Kidney epithelial cell (primary cell): ENCODE data around the genes GALK1, UNC13D, ZACN, EXOC7 and AANAT.

DNA sequence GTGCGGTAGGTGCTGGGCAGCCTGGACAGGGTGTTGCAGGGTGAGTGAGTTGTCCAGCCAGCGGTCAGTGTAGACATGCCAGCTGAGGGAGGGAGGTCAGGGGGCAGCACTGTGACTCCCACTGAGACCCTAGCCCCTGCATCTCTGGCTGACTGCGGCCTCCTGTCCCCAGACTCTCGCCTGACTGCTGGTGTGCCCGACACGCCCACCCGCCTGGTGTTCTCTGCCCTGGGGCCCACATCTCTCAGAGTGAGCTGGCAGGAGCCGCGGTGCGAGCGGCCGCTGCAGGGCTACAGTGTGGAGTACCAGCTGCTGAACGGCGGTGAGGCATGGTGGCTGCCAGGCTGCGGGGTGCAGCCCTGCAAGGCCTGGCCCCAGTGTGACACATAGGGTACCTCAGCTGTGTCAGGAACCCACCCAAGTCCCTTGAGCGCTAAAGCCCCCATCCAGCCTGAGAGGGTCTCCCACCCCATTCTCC is 9.4 kb downstream of the GALK1 start:
- RAMPAGE, long total RNA = no peak
- RRBS = no CpG with 5 or more reads among the region's 16 CpGs

GRCh38 chr17:75764574-75765621 is at the start of gene GALK1:
GALK1 (minus strand) TSS chr17:75765192.
- RAMPAGE, long total RNA = no peak
- RRBS = 1% methylated on average over 42 of the region's 82 CpGs

DNA sequence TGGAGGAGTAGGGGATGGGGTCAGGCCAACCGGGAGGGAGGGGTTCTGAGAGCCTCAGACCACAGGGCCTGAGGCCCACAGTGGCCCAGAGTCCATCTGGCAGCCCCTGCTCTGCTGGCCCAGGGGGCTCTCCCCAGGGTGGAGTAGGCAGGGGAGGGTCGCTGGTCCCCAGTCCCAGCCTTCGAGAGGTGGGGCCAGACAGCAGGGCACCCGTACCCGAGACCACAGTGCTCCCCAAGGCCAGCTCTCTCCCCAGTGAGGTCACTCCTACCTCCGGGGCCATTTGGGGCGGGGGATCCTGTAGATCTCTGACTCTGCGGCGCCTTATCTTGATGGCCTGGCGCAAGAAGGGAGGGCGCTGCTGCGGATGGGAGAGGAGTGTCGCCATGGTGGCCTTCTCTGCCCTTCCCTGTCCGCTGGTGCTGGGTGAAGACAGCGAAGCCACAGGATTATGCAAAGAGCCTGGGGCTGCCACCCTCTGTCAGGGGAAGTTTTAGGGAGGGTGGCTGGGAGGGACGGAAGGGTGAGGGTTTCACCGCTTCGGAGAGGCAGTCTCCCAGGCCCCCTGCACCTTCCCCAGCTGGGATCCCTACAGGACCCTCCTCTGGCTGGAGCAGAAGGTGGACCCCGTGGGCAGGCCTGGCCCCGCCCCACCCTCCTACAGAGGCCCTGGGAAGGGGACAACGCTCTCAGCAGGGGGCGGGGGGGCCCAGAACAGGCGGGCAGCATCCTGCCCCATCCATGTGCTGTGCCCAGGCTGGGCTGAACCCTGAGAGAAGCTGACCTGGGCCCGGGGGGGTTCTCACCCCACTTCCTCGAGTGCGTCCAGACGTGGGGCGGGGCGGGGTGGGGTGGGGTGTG is at the start of gene UNC13D:
Gene UNC13D, minus strand, starts transcription at position 455 of the 861 bp plus-strand sequence.
- RAMPAGE, long total RNA = no peak
- RRBS = no CpG with 5 or more reads among the region's 29 CpGs

DNA sequence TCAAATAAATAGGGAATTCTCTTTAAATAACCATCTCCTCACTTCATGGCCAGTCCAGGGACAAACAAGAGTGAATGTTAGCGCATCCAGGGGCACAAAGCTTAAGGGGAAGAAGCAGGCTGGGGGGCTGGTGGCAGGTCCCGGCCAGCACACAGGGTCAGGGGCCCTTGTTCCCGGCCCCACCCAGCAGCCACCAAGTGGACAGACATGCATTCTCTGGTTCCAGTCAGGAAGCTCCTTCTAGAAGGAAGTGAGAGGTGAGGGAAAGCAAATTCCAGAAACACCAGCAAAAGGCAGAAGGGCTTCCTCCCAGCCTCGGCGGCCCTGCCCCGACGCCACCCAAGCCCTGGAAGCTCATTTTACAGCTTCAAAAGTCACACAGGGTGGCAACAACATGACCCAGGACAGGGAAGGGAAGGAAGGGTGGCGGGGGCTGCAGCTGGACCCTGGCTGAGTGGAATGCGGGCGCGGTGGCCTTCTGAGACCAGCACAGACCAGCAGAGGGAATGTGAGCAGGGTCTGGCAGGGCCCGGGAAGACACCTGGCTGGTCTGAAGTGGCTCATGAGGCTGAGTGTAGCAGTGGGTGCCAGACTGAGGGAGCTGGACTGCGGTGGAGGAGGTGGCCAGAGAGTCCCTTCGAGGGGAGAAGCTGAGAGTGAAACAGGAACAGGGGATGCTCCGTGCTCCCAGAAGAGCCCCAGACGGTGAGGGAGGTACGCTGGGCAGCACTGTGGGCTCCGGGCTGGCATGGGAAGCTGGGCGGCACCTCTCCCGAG is 1.8 kb upstream of the UNC13D start:
- RAMPAGE, long total RNA = no peak
- RRBS = 87% methylated on average over 3 of the region's 20 CpGs

- RAMPAGE, long total RNA = no peak
- RRBS = no CpG with 5 or more reads among the region's 21 CpGs
Measured at GRCh38 chr17:75847328-75847974, 3.2 kb upstream of the UNC13D start.

GRCh38 chr17:75910589-75911110 is 6.0 kb upstream of the MRPL38 start:
- RAMPAGE, long total RNA = no peak
- RRBS = no CpG with 5 or more reads among the region's 9 CpGs

DNA sequence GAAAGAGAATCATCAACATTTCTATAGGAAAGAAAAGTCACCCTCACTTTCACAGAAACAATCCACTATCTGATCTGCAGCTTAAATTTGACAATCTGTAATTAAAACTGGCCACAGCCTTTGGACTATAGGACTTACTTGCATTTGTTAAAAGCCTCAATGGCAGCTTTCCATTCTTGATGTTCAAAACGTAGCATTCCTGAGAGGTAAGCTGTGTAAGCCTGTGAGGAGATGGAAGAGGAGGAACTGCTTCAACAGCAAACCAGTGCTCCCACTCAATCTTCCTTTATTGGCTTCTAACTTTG is 11.0 kb downstream of the SRP68 start:
- RAMPAGE, long total RNA = no peak
- RRBS = no CpG with 5 or more reads among the region's 1 CpG

GRCh38 chr17:76079067-76079356 is at the start of gene ZACN:
ZACN (plus strand) TSS chr17:76079182.
- RAMPAGE, long total RNA = no peak
- RRBS = no CpG with 5 or more reads among the region's 8 CpGs

DNA sequence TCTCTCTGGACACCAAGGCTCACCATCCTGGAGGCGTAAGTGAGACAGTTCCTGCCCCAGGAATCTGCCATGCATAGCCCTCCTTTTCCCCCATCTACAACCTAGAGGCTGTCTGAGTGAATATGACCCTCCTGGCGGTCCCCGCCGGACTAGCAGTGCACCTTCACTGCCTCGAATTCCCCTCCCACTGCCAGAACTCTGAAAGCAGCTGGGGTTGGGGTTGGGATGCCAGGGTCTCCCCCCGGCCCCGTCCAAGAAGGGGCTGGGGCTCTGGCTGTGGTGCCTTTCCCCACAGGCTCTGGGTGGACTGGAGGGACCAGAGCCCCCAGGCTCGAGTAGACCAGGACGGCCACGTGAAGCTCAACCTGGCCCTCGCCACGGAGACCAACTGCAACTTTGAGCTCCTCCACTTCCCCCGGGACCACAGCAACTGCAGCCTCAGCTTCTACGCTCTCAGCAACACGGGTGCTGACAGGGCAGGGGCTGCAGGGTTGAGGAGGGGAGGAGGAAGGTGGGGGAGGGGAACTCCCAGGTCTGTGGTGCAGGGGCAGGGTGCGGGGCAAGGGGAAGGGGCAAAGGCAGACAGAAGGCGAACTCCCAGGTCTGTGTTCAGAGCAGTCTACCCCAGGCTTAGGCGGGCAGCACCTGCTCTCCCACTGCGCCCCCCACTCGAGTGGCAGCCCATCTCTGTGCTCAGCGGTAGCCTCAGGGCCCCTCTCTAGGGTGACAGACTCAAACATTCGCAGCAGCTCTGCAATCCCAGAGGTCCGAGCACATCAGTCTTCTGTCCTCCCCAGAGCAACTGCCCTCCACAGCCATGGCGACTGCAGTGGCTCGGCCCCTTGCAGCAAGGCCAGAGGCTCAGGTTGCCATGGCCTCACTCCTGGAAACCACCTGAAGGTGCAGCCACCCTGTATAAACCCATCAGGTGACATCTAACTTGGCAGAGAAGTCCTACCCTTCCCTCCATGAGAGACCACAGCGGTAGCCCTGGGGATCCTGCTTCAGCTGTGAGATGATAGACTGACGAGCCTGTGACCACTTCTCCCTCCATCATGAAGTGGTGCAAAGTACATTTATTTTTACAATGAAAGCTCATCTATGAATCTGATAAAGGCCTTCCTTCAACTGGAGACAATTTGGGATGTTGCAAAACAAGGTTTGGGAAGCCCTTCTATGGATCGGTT is 1.4 kb downstream of the ZACN start:
- RAMPAGE, long total RNA = no peak
- RRBS = 0% methylated on average over 1 of the region's 28 CpGs

- RAMPAGE, long total RNA = start-site peak on the minus strand at chr17:76103697-76103747, 270 and 135 reads in 2 replicates
- RRBS = 1% methylated on average over 6 of the region's 54 CpGs
Measured at GRCh38 chr17:76103584-76104443, at the start of gene EXOC7. EXOC7 (minus strand) TSS chr17:76103787.

GRCh38 chr17:76141748-76142398 is 828 bp upstream of the FOXJ1 start:
- RAMPAGE, long total RNA = no peak
- RRBS = 8% methylated on average over 4 of the region's 18 CpGs

- RAMPAGE, long total RNA = no peak
- RRBS = no CpG with 5 or more reads among the region's 12 CpGs
Measured at GRCh38 chr17:76166707-76167553, 25.9 kb upstream of the FOXJ1 start.

DNA sequence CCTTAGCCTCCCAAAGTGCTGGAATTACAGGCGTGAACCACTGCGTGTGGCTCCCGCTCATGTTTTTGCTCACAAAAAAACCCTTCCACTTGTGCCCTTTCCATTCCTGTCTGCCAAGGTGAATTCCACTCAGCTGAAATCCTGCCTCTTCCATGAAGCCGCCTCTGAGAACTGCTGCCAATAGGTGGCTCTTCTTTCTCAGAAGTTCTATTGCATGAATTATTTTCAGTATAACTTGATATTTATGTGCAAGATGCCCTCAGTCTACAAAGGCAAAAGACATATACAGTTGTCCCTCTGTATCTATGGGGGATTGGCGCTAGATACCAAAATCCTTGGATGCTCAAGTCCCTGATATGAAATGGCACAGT is 8.1 kb upstream of the RNF157 start:
- RAMPAGE, long total RNA = no peak
- RRBS = no CpG with 5 or more reads among the region's 5 CpGs

GRCh38 chr17:76260597-76260924 is 4.6 kb upstream of the UBALD2 start:
- RAMPAGE, long total RNA = no peak
- RRBS = no CpG with 5 or more reads among the region's 9 CpGs

DNA sequence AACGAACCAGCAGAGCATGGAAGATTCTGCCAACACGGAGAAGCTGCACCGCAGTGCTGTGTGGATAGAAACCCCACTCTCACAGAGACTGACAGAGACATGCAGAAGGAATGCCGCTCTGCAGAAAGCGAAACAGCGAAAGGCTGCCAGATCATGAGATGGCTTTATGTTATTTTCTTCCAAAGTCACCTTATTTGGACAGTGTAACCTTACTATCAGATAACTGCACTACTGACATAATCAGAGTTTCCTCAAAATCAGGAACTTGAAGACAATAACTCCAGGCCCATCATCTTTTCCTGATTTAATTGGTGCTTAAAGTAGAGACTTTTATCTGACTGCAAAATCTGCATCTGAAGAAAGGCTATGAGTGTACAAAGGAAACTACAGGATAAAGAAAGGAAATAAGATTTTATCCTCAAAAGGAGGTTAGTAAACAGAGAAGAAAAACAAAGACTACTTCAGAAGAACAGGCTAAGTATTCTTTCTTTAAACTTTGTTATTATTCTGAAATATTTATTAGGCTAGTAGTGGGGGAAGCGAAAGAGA is 6.8 kb upstream of the QRICH2 start:
- RAMPAGE, long total RNA = no peak
- RRBS = no CpG with 5 or more reads among the region's 7 CpGs

- RAMPAGE, long total RNA = start-site peak on the minus strand at chr17:76345566-76345606, 26 and 11 reads in 2 replicates
- RRBS = no CpG with 5 or more reads among the region's 15 CpGs
Measured at GRCh38 chr17:76345291-76345943, 8.3 kb downstream of the PRPSAP1 start.

DNA sequence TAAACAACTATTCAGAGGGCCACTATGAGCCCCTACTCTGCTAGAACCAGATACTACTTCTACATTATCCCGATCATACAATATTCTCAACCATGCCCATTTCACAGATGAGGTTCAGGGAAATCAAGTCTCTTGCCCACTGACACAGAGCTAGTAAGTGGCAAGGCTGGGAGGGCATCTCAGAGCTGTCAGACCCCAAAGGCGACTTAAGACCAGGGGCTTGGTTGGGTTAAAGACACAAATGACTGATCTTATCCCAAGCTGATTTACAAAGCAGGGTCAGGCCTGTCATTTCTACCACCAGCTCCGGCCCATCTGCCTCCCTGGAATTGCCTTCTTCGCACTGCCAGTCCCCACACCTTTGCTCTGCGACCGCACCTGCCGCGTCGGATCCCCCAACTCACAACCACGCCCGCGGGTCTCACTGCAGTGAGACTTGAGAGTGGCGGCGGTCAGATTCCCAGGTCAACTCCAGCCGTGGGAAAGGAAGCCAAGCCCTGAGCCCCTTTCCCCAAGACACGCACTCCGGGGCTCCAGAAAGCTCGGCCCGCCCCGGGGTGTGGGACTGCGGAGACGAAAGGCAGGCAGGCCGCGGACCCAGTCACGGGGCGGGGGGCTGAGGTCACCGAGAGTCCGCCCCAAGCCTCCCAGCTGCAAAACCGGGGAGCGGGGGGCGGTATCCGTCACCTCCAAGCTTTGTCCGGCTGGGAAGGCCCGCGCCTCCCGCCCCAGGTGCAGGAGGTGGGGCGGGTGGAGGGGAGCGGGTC is 831 bp downstream of the PRPSAP1 start:
- RAMPAGE, long total RNA = no peak
- RRBS = under 1% methylated on average over 6 of the region's 38 CpGs

GRCh38 chr17:76383815-76384172 is 615 bp upstream of the SPHK1 start:
- RAMPAGE, long total RNA = no peak
- RRBS = 1% methylated on average over 11 of the region's 36 CpGs

DNA sequence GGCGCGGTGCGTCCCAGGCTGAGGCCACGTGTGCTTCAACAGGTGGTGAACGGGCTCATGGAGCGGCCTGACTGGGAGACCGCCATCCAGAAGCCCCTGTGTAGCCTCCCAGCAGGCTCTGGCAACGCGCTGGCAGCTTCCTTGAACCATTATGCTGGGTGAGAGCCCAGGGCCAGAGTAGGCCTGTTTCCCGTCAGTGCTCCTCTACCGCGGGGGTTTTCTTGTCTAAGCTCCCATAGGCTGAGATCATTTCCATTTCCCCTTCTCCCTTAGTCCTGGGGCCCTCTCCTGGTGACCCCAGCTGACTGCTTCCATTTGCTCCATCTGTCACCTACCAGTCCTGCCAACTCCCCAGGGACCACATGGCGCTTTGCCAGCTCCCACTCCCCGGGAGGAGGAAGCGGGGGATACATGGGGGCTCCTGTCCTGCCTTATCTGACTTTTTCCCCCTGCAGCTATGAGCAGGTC is 2.0 kb downstream of the SPHK1 start:
- RAMPAGE, long total RNA = no peak
- RRBS = no CpG with 5 or more reads among the region's 15 CpGs

- RAMPAGE, long total RNA = no peak
- RRBS = no CpG with 5 or more reads among the region's 15 CpGs
Measured at GRCh38 chr17:76467236-76467758, at the start of gene AANAT. AANAT (plus strand) TSS chr17:76467603.